PFSK-1 (cell line): ENCODE measurements around a stretch of chr14.

DNA sequence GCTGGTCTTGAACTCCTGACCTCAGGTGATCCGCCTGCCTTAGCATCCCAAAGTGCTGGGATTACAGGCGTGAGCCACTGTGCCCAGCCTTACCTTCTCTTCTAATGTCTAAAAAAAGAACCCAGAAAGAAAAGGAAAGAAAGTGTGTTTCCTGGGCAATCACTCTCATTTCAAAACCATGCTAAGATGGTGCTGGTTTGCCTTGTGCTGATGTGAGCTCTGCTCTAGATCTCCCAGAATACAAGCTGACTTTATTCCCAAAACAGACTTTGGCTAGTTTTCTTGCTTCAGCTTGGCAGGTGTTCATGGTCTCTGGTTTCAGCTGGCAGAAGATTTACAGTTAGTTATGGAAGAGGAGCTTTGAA is 34.3 kb downstream of the PPP1R36 start:
- RRBS = no CpG with 5 or more reads among the region's 2 CpGs

- RRBS = no CpG with 5 or more reads among the region's 12 CpGs
Observed at GRCh38 chr14:64658706-64659220, 45.5 kb upstream of the PLEKHG3 start.

DNA sequence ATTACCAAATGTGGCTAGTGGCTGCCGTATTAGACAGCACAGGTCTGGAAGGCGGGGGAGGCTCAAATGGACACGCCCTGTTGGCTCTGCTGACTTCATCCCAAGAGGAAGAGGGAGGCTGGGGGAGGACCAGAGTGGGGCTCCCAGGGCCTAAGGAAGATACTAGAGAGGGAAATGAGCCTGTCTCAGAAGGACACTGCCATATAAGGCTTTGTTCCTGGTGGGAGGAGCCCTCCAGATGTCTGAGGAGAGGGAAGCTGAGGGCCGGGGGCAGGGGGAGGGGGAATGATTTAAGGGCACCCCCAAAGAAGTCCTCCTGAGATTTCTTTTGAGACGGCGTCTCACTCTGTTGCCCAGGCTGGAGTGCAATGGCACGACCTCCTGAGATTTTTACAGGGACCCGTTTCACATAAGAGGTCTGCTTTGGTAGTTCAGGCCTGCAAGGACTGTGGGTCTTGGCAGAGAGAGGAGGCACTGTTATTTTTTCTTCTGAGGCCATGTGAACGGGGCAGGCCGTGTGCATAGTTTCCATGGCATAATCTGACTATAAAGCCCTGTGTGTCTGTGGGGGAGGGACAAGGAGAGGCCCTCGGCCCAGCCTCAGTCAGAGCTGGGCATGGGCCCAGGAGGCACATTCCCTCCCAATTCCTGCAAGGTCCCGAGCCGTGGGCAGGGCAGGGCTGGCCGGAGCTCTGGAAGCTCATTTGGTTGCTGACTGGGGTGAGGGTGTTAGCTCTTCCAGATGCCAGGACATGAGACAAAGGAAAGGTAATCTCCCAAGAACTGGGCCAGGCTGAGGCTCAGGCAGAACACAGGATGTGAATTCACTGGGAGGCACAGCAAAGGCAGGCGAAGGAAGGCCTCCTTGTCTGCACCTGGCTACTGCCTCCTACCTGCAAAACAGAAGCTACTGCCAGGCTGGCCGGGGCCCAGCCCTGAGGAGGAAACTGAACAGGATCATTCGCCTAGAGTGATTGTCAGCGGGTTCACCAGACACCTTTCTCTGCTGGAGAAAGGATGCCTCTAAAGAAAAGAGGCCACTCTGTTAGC is 22.1 kb upstream of the PLEKHG3 start:
- RRBS = no CpG with 5 or more reads among the region's 18 CpGs

- RRBS = 32% methylated on average over 6 of the region's 18 CpGs
Observed at GRCh38 chr14:64705348-64705814, 1.2 kb downstream of the PLEKHG3 start.

DNA sequence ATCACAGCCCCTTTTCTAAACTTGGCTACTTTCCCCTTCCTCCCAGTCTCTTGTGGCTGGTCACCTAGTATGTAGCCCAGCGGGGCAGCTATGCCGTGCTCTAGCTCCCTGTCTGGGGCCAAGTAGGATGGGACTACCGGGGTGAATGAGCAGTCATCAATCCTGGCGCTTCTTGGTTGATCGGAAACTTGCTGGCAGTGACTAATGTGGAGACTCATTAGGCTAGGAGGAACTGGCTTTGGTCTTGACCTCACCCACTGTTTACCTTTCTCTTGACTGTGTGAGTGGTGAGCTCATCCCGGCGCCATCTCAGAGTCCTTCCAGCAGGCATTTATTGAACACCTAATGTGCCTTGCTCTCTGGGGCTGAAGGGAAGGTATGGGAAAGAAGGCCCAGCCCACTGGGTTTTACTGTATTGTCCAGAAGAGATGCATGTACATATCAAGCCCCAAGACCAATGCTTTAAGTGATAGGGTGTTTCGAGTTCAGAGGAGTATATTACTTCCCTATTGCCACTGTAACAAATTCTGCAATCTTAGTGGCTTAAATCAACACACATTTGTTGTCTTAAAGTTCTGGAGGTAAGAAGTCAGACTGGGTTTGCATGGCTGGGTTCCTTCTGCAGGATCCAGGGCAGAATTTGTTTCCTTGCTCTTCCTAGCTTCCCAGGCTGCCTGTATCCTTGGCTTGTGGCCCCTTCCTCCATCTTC is 16.1 kb downstream of the PLEKHG3 start:
- RRBS = no CpG with 5 or more reads among the region's 8 CpGs

DNA sequence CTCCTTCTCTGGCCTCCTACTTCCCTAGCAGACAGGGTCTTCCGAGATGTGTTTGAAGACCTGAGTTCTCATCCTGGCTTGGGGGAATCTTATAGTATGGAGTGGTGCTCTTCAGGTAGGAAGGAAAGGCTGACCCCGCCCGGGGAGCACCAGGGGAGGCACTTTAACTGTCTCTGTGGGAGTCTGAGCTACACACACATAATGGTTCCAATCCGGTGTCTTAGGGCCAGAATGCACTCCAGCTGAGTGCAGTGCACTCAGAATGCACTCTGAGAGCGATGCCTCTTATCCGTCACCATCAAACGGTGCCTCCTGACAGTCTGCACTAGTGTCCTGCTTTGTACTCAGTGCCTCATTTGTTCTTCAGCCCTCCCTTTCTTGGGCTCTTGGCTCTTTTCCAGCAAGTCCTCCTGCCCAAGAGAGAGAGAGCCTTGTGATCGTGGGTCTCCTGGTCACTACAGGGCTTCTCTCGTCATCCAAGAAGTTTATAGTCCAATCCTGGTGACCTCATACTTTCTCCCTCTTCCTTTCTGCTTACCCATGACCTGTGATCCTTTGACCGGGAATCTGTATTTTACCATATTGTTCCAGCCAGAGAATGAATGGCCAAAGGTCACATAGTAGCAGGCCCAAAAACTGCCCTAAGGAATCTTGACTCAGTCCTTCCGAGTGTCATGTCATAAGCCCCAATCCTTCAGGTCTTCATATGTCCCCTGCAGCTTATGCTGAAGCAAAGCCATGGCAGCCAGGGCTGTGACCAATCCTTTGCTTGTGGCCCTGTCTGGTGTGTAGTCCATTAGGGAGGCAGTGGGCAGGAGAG is 20.0 kb downstream of the PLEKHG3 start:
- RRBS = 78% methylated on average over 2 of the region's 11 CpGs

- RRBS = 100% methylated on average over 1 of the region's 16 CpGs
Observed at GRCh38 chr14:64736575-64737317, 32.5 kb downstream of the PLEKHG3 start.

- RRBS = no CpG with 5 or more reads among the region's 13 CpGs
Observed at GRCh38 chr14:64841829-64842471, 37.8 kb downstream of the SPTB start.

GRCh38 chr14:64966755-64967371 is 5.3 kb downstream of the RAB15 start:
- RRBS = no CpG with 5 or more reads among the region's 3 CpGs

DNA sequence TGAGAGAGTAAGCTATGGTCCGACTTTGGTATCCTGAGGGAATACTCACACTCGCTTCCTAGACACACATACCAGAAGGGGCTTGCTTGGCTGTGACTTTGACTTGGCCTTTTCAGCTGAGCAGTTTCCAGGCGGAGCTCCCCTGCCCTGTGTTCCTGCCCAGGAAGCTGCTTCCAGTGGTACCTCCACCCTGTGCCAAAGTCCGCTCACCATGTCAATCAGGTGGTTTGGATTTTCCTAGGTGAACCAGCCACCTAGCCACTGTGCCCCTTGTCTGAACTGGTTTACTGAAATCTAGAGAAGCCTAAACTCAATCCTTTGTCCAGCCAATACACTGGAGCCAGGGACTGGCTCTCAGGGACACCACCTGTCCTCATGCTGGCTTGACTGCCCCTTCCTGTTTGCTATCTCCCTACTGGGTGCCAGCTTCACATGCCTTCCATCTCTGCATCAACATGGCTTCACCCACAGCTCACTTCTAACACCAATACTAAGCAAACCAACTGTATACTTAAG is 28.6 kb downstream of the MAX start:
- RRBS = no CpG with 5 or more reads among the region's 4 CpGs

DNA sequence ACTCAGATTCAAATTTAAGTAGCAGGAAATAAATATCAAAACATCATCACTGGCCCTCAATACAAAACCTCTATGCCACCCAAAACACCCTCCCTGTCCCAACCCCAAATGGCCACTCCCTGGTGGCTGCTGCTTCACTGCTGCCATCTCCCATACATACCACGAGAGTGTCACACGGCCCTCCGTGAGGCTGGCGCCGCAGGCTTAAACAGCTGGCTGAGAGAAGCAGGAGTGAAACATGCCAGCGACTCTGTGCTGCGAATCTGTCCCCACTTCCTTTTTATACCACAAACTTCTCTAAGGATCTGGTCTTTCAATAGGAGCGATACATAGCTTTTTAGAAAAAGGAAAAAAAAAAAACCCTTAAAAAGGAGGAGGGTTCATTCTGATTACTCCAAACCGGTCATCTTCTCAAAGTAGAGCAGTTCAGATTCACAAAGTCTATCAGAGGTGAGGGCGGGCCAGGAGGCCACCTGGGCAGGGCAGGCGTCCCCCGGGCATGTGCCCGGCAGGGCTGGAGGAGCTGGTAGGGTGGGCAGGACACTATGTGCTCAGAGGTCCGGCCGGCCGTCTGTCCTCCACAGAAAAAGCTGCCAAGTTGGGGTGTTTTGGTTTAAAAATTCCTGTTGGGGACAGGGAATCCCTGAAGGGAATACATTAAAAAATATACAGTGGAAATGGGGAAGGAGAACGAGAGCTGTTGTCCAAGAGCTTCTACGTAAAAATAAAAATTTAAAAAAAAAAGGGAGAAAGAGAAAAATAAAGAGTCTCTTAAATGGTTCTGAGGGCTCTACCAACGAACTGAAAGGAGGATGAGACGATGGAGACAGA is 26.5 kb downstream of the MAX start:
- RRBS = 93% methylated on average over 5 of the region's 20 CpGs

- RRBS = under 1% methylated on average over 15 of the region's 20 CpGs
Observed at GRCh38 chr14:65101612-65101926, 748 bp downstream of the MAX start.

DNA sequence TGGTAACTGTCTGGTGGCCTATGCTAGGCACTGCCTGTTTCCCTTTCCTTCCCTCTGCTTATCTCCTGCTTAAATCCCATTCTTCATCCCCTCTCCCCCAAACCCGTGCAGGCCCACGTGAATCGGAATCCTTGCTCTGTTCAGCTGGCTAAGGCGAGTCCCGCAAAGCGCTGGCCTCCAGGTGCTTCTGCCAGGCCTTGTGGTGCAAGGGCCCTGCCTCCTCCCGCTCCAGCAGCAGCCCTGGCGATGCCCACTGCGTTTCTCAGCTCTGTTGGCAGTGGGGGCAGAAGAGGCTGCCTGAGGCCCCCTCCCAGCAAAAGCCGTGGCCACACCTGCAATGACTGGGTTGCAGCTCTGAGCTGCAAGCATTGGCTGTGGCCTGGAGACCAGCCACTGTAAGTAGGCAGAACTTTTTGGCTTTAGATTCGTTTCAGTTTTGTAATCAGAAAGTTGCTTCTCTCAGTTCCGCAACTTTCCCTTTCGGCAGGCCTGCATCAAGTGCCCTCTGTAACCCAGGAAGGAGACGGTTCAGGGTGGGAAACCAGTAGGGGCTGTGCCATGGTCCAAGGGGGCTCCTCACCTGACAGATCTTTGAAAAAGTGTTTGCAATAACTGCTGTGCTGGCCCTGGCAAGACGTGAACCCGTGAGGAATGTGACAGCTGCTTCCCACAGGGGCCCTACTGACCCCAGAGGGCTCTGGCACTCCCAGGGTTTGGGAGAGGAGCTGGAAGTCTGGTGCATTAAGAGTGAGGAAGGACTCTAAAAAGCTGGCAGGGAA is 54.3 kb upstream of the MAX start:
- RRBS = no CpG with 5 or more reads among the region's 16 CpGs

DNA sequence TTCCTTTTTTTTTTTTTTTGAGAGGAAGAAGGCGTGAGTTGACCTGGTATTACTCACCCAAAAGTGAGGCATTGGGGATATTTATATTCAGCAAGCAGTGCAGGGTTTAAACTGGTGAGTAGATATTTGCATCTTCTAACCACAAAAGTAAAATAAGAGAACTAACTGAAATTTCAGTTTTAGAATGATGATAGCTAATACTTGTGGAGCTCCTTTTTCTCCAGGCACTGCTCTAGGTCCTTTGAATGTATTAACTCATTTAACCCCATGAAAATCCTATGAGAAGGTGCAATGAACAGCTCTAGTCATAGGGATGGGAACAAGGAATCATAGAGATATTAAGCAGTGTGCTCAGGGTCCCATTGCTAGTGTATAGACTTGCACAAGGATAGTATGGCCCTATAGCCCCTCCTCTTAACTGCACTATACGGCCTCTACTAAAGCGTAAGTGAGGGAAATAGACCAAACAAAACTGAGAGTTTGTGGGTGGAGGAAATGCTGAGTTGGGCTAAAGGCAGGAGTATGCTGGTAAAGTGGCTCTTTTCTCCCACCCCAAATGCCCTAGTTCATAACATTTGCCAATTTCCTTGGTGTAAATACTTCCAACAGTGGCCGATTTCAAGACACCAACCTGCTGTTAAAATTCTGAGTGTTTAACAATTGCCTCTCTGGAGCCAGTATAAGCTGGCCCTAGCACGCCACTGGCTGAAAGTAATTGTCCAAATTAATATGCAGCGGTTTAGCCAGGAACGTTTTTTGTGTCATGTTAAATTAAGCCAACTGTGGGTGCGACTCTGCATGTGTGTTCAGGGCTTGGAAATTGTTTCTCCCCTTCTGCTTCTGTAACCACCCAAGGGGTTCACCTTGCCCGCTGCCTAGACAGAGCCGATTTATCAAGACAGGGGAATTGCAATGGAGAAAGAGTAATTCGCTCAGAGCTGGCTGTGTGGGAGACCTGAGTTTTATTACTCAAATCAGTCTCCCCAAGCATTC is 104.5 kb upstream of the MAX start:
- RRBS = no CpG with 5 or more reads among the region's 11 CpGs

DNA sequence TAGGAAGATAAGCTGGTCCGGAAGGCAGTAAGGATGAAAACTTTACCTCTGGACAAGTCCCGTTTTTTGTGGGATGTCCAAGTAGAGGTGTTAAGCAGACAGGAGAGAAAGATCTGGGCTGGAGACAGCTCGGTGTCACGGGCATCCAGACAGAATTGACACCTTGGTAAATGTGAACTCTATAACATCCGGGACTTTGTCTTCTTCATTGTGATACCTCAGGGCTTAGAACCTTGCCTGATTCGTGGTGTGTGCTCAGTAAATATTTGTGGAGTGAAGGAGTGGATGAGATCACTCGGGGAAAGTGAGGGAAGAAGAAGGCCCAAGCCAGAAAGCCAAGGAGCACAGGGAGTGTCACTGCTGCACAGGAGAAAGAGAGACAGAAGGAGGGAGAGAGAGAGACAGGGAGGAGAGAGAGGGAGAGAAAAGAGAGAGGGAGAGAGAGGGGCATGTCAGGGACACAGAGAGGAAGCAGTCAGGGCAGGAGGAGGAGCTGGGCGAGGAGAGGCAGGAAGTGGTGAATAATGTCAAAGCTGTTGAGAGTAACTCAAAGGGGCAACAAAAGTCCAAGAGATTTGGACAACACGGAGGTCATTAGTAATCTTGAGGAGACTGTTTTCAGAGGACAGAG is 141.5 kb upstream of the MAX start:
- RRBS = no CpG with 5 or more reads among the region's 9 CpGs

DNA sequence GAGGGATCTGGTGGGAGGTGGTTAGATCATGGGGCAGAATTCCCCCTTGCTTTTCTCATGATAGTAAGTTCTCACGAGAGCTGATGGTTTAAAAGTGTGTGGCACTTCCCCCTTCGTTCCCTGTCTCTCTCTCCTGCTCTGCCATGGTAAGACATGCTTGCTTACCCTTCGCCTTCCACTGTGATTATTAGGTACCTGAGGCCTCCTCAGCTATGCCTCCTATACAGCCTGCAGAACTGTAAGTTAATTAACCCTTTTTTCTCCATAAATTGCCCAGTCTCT is 115.6 kb upstream of the FUT8 start:
- RRBS = no CpG with 5 or more reads among the region's 3 CpGs

GRCh38 chr14:65302484-65303356 is 109.8 kb upstream of the FUT8 start:
- RRBS = no CpG with 5 or more reads among the region's 8 CpGs

- RRBS = no CpG with 5 or more reads among the region's 3 CpGs
Observed at GRCh38 chr14:65629612-65630563, 217.4 kb downstream of the FUT8 start.

DNA sequence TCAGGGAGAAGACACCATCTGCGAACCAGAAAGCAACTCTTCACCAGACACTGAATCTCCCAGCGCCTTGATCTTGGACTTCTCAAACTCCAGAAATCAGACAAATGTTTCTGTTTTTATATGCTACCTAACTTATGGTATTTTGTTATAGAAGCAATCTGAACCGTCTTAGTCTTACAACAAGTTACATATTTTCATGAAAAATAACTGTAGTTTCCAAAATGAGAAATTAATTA is 486.2 kb downstream of the FUT8 start:
- RRBS = no CpG with 5 or more reads among the region's 3 CpGs

DNA sequence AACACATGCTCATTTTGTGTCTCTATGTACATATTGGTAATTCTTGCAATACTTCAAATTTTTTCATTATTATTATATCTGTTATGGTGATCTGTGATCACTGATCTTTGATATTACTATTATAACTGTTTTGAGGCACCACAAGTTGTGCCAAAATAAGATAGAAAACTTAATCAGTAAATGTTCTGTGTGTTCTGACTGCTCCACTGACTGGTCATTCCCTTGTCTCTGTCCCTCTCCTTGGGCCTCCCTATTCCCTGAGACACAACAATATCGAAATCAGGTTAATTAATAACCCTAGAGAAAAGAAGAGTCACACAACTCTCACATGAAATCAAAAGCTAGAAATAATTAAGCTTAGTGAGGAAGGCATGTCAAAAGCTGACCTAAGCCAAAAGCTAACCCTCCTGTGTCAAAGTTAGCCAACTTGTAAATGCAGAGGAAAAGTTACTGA is 53.9 kb upstream of the CCDC196 start:
- RRBS = no CpG with 5 or more reads among the region's 1 CpG